Jurkat, Clone E6-1 (cell line): ENCODE measurements around the genes AKAIN1 and TMEM200C.

- RRBS = no CpG with 5 or more reads among the region's 8 CpGs
Measured at GRCh38 chr18:3079082-3079618, 66.2 kb upstream of the LPIN2 start.

DNA sequence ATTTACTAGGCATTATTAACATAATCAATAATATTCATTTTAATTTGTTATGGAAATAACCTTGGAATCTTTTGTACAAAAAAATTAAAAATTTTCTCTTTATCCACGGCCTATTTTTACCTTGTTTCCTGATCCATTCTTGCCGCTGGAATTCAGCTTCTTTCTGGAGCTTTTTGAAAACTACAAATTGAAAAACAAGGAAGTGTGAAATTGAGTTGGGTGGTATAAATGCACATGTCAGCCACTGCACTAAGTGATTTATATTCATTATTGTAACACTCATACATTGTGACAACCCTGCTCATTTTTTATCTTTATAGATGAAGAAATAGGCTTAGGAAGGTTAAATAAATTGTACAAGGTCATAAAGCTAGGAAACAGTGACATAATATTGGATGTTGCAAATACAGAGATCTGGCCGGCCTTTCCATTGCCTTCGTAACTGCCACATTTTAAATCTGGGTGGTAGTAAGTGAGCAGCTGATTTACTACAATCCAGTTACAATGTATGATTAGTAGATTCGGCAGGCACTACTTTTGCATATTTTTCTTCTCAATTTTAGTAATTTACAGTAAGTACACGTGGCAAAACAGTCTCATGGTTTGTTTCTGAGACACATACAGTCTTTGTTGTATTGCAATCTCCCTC, 76.6 kb upstream of the LPIN2 start:
- RRBS = no CpG with 5 or more reads among the region's 6 CpGs

GRCh38 chr18:3251752-3252793, 4.5 kb downstream of the MYL12A start:
- RRBS = no CpG with 5 or more reads among the region's 7 CpGs

- RRBS = no CpG with 5 or more reads among the region's 2 CpGs
Measured at GRCh38 chr18:3440432-3440633, 9.6 kb upstream of the TGIF1 start.

- RRBS = no CpG with 5 or more reads among the region's 4 CpGs
Measured at GRCh38 chr18:3447019-3447322, 3.0 kb upstream of the TGIF1 start.

DNA sequence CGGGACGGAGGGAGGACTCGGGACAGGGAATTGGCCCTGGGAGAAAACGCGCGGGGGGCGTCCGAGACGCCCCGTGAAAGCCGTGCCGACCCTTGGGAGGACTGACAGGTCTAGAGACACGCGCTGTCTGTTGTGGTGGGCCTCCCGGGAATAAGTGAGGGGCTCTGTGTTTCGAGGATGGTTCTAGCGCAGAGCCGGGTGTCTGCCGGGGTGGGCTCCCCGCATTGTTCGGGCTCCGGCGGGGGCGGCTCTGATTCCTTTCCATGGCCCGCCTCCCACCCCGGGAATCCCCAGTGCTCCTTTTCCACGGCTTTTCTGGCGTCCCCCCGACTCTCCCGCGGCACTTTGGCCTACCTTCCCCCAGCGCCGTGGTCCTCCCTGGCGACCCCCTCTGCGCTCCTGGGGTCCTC, 1.8 kb downstream of the TGIF1 start:
- RRBS = 19% methylated on average over 7 of the region's 35 CpGs

GRCh38 chr18:3665625-3666264, 215.8 kb downstream of the TGIF1 start:
- RRBS = 10% methylated on average over 3 of the region's 16 CpGs

GRCh38 chr18:3666275-3666690, 216.3 kb downstream of the TGIF1 start:
- RRBS = no CpG with 5 or more reads among the region's 7 CpGs

DNA sequence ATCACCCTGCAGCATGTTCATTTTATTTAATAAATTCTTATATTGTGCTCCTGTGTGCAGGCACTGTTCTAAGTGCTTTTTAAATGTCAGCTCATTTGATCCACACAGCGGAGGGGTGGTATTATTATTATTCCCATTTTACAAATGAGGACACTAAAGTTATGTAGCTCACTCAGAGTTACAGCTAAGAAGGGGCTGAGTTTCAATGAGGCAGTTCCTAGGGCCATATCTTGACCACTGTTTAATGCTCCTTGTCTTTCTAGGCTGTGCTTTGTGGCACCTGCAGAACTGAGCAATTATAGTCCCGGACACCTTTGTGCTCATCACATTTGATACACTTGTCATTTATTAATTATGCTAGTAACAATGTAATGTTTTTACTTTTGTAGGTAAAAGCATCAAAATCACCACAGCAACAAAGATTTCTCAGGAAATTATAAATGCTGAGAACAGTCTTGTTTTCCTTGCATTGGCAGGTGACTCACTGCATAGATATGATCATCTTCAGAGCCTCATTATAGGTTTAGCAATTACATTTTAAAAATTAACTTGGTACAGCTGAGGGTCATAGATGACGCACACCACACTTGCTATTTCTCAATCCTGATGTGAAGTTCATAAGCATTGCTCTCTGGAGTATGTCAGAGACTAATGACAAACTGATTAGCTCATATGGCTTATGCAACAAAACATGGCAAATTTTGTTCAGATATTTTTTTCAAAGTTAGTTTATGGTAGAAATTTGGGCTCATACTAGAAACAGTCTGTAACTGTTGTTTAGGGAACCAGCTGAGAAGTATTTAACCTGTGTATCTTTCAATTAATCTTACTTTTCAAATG, 366.8 kb downstream of the TGIF1 start:
- RRBS = no CpG with 5 or more reads among the region's 3 CpGs

DNA sequence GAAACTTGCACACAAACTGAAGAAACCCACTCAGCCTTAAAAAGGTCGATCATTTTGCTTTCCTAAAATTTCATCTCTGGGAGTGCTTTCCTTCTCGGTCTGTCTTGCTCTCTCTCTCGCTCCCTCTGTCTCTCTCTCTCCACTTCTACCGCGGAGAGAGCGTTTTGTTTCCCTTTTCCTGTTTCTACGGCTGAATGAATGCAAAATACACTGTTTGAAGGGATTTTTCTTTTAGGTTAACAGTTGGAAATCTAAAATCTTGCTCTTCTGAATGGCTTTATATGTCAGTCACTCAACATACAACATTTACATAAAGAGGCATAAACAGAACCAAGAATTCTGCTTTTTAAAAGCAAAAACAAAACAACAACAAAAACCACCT, 424.2 kb downstream of the TGIF1 start:
- RRBS = no CpG with 5 or more reads among the region's 7 CpGs

GRCh38 chr18:3874558-3875112, 424.7 kb downstream of the TGIF1 start:
- RRBS = no CpG with 5 or more reads among the region's 5 CpGs

DNA sequence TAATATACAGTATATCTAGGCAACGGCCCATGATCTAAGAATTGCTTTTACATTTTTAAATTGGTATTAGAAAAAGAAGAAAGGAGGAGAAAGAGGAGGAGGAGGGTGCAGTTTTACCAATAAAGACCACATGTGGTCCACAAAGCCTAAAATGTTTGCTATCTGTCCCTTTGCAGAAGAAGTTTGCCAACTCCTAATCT, 175.2 kb upstream of the DLGAP1 start:
- RRBS = no CpG with 5 or more reads among the region's 1 CpG

GRCh38 chr18:5196147-5196593, 887 bp downstream of the AKAIN1 start:
- RRBS = no CpG with 5 or more reads among the region's 31 CpGs

DNA sequence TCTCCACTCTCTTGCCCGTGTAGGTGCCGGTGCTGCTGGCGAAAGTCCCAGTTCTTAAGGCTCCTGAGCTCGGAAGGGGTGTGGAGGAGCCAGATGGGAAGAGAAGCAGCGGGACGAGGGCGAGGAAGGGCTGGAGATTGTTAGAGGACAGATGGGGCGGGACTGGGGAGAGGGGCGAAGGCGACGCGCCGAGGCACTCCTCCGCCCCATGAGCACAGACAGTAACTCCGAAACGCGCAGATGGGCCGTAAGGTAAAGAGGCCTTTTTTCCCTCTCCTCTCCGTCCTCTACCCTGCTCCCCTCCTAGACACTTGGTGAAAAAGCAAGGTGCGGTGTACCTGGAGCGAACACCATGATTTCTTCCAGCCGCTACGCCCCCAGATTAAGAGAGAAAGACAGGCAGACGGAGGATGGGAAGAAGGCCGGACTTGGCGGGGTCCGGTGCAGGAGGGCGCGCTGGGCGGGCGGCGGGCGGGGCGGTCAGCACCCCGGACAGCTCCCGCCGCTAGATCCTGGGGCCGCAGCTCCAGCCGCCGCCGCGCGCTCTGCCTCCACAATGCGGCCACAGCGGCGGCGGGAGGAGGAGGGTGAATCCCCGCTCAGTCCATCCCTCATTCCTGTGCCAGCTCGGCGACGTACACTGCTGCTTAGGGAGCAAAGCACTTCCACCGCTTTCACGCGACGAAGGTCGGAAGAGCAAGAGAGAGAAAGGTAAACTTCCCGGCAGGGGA, at the start of gene AKAIN1:
Gene AKAIN1 (minus strand): TSS at position 558 of the 731 bp plus-strand sequence.
- RRBS = 48% methylated on average over 9 of the region's 57 CpGs

DNA sequence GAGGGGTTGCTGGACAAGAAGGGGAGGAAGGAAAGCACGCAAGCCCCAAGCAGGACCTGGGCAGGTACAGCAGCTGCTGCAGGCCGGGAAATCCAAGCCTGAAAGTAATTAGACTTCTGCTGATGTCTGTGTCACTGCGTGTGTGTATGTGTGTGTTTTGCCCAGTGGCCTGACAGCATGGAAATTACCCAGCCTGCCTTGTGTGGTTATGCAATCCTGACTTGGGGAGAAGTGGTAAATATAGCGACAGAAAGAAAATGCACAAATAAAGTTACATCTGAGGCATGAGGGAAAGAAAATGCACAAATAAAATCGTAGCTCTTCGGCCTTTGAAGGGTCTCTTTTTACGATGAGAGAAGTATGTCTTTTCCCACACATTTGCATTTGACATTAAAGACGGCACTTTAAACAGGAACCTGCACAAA, 121.9 kb upstream of the ZBTB14 start:
- RRBS = no CpG with 5 or more reads among the region's 8 CpGs

- RRBS = 80% methylated on average over 6 of the region's 9 CpGs
Measured at GRCh38 chr18:5419443-5420039, 124.0 kb upstream of the ZBTB14 start.

DNA sequence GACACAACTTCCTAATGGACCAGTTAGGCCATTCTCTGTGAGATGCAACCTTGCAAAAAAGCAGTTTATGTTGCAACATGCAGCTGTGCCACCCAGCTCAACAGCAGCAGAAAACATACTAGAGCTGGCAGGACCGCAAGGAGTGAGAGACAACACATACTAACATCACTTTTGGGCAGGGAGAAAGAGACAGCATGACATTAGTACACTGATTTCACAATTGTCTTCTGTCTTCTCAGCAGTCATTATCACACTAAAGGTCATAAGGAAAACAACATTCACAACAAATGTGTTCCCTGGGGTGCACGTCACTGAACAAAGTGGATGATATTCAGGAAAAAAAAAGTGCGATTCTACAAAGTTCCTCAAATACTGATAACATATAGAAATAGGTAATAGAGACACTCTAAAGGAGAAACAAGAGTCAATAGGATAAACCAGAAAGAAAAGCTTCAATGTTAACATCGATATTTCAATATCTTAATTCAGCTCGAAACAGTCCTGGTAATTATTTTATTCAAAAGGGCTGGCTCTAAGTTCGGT, 122.8 kb downstream of the EPB41L3 start:
- RRBS = no CpG with 5 or more reads among the region's 6 CpGs

- RRBS = 39% methylated on average over 51 of the region's 119 CpGs
Measured at GRCh38 chr18:5889993-5891219, 4.9 kb downstream of the TMEM200C start.

- RRBS = 66% methylated on average over 48 of the region's 112 CpGs
Measured at GRCh38 chr18:5894956-5895795, at the start of gene TMEM200C. TSS of gene TMEM200C (minus strand) at chr18:5895522.

DNA sequence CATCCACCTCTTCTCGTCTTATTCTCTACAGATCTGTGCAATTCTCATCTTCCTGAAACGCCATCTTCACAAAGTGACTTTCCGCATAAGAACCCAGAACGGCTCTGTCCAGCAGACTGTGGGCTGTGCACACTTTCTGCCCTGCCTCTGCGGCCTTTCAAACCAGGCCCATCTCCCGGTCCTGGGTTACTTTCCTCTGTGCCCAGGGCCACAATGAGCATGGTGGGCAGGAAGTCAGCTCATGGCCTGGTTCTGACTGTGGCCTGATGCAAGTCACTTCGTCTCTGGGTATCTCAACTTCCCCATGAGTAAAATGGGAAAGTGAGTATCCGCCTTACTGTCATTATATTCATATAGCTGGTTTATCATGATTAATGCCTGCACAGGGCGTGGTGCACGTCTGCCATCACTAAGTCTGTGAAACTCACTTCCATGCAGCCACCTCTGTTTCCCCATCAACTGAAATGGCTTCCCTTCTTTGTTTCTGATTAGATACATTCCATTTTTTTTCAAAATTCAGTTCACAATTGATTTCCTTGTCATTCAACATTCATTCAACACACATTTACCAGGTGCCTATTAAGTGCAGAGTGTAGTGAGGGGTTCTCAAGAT, 71.8 kb upstream of the TMEM200C start:
- RRBS = no CpG with 5 or more reads among the region's 10 CpGs